Pulmonary lymph node (tissue), 1 donor: ENCODE results near the gene DIPK1C.

- PRO-cap: no peak
Observed at GRCh38 chr18:74234548-74235162, 57.1 kb downstream of the CYB5A start.

DNA sequence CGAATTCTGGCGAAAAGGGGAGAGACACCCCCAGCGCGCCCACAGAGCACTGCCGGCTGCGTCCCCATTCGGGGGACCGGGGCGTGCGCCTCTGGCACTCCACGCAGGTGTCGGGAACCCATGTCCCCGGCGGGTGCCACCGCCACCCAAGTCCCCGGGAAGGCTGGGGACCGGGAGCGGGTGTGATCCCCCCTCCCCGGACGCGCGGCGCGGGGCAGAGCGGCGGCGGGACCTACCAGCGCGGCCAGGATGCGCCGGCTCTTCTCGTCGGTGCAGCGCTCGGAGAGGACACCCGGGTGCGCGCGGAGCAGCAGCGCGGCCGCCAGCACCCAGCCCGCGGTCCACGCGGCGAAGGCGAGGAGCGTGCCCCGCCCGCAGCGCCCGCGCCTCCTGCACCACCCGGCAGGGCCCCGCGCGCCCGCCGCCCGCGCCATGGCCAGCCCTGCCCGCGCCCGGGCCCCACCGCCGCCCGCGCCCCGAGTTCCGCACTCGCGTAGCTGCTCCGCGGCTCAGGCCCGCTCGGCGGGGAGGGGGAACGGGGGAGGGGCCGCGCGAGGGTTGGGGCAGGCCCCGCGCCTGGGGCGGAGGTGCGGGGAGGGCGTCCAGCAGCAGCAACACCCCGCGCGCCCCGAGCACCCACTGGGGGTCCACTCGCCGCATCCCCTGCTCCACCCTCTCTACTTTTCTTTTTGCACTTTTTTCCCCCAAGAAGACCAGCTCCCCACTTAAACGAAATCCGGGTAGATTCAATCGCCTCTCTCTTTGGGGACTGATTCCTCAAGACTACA lies at the start of gene DIPK1C:
Gene DIPK1C (minus strand): TSS at position 483 of the 788 bp plus-strand sequence.
- PRO-cap: no peak

DNA sequence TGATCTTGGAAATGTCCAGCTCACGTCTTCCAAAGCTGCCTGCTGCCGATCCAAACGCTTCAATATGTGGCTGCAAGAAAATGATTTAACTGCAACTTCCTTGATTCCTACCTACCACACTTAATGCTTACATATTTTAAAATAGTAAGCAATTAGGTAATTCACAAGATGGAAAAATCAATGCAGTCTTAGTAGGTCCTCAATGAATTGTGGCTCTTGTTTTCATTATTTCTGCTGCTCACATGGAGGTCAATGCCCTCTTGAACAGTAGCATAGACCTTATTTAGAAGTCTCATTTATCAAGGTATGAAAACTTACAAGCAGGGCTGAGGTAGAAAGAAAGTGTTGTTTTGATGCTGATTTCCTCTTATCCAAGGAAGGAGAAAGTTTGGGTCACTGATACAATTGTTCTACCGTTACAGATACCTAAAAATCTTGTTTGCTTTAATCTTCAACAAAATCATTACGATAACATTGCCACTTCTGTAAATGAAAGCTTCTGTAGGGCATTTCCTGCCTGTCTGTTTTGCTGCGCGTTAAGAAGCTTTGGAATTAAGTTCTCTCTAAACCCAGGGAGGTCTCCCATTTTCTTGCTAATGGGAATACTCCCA lies 258.7 kb downstream of the PTGR3 start:
- PRO-cap: no peak

DNA sequence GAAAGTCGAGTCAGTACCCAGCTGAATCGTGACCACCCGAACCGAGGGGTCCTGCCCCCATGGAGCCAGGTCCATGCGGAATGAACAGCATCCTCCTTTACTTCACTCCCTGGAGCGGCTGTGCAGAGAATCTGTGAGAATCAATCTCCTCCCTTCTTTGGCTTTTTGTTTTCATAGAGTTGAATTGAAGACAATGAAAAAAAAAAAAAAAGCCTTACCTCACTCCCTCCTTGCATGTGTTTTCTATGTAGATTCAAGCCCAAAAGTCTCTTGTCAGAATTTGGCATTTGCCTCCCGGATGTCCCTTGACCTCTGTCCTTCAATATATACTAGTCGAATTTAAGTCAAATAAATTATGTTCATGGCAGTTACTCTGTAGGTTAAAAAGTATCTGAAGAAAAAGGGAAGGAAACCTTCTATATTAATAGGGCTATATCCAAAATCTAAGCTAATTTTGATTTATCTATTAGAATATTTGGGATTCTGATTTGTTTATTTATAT lies 162.3 kb downstream of the PTGR3 start:
- PRO-cap: unidirectional peak, minus-strand start at position 300 of the sequence

DNA sequence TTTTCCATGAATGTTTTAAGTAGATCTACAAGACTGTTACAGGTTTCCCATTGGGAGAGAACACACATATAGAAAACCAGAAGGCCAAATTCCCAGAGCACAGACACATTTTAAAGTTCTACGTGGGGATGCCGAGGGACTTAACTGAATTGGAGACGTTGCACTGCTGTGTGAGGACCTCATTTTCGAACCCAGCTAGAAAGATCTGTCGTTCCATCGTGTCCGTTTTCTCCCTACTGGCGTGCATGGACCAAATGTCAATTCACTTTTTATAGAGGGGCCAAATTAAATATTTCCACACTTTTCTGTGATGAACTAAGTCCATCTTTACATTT lies 737 bp upstream of the TSHZ1 start:
- PRO-cap: no peak

- PRO-cap: no peak
Observed at GRCh38 chr18:75226162-75226951, 15.8 kb downstream of the TSHZ1 start.

DNA sequence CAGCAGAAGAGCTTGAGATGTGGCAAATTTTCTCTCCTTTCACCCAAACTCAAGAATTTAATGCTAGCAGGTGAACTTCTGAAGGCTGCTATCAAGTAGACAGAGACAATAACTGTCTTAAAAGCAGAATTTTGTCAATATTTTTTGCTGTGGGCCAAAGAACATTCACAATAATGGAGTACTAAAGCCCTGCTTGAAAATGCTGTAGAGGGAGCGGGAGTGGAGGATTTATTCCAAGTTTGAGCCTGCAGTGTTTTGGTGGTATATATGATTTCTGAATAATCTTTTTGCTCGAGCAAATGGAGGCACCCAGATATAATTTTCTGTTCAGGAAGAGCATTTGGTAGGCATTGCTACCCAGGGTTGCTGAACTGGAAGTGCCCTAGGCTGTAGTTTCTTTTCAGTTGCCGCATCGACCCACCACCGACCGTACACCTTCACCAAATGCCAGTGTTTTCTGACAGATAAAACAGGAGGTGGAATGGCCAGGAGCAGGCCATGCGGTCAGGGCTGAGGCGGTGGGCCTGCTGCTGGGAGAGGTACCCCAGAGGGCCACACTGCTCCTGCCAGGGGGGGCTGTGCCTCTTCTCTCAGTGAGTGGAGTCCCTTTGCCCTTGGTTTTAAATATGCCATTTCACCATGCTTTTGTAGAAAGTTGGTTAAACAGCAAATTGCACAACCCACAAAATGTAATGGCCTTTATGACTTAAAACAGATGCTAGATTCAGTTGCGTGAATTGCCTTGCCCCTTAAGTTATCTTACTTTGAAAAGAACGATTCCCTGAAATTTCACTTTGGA lies 36.4 kb downstream of the TSHZ1 start:
- PRO-cap: no peak

- PRO-cap: no peak
Observed at GRCh38 chr18:76361139-76362464, 133.4 kb downstream of the ZNF516 start.

GRCh38 chr18:76450812-76451782 lies 43.9 kb downstream of the ZNF516 start:
- PRO-cap: unidirectional peak, plus-strand start at chr18:76451047; bidirectional peak, plus-strand start at chr18:76451118, minus-strand start at chr18:76451117; unidirectional peak, minus-strand start at chr18:76451263

DNA sequence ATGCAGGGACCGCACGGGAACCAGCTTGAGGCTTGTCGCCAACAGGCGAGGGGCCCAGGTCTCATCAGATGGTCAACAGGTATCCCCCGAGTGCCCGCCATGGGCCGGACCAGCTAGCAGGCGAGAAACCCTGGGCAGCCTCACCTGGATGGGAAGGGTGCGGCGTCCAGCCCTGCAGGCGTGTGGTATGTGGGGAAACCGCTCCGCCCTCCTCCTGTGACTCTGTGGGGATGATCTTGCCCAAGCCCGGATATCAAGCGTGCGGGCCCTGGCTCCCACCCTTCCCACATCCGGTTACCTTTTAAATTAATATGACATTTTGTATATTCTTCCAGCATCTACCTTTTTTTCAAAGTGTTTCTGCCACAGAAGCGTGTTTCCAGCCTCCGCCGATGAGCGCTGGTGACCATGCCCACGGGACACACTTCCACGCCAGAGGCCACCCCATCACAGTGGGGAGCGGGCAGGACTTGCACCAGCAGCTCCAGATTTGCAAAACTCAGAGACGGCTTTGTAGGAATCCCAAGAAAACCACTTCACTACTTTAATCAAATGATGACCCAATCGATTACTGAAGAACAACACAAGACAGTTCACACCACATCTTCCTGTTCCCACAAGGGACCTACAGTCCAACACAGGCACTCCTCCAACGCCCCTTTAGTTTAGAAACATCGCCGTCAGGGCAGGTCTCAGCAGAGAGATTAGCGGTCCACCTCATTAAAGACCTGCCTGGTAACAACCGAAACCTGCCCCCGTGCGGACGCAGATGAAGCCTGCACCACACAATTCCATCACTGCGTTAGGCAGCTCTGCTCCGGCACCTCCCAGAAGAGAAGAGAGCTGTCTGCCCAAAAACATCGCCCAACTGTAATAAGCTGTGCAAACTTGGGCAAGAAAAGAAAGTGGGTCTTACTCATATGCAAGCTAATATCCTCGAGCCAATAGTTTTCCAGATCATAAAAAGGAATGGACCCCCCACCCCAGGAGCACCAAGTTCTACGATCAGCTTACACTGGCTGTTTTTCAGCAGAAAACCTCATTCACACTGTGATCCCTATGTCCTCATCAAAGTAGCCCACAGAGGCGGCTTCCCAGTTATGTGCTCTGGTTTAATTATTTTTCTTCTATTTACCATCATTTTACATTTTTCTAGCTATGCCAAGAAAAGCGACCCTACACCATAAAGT lies 32.9 kb downstream of the ZNF516 start:
- PRO-cap: no peak

- PRO-cap: no peak
Observed at GRCh38 chr18:76518569-76519029, 23.6 kb upstream of the ZNF516 start.

DNA sequence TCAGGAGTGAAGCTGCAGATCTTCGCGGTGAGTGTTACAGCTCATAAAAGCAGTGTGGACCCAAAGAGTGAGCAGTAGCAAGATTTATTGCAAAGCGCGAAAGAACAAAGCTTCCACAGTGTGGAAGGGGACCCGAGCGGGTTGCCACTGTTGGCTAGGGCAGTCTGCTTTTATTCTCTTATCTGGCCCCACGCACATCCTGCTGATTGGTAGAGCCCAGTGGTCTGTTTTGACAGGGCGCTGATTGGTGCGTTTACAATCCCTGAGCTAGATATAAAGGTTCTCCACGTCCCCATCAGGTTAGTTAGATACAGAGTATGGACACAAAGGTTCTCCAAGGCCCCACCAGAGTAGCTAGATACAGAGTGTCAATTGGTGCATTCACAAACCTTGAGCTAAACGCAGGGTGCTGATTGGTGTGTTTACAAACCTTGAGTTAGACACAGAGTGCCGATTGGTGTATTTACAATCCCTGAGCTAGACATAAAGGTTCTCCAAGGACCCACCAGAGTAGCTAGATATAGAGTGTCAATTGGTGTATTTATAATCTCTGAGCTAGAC lies 104.3 kb upstream of the ZNF516 start:
- PRO-cap: no peak

DNA sequence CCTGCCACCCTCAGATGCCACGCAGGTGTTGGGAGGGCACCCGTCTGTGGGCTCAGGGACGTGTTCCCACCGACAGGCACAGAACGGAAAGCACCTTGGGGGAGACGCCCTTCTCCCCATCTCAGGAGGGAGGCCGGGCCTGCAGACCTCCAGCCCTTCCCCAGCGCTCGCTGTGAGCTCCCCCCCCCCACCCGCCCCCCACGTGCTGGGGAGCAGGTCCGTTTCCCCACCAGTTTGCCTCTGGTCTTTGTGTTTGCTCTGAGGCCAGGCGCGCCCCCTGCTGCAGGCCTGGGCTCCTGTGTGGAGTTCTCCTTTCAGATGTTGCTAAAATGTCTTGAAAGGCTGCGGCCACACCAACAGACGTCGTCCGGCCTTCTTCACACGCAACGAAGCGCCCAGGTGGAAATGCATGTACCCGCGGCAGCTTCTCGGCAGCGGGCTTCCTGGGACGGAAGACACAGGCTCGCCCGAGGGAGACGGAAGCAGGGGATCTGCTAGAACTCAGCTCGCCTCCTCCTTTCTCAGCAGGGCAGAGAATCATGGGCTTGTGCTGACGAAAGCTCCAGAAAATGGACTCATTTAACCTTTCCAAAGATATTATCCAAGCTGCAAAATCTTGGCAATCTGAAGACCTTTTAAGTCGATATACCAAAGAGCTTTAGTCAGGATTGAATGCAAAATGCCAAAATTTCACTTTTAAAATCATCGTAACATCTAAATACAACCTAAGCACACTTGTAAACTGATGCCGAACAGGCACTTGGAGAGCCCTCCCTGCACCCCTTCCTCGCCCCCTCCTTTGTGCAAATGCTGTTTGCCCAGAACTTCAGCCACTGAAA lies 125.3 kb upstream of the ZNF516 start:
- PRO-cap: no peak

DNA sequence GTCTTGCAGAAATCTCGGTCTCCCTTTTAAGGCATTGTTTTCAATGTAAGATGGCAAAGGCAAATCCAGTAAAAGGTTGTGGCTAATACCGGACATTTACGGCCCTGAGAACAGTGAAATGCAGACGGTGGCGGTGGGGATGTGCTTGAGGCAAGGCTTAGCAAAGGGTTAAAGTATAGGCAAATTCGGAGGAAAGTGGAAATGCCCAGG lies 114.7 kb upstream of the ZNF236 start:
- PRO-cap: no peak

- PRO-cap: no peak
Observed at GRCh38 chr18:76932413-76932811, 110.1 kb downstream of the ZNF236 start.

DNA sequence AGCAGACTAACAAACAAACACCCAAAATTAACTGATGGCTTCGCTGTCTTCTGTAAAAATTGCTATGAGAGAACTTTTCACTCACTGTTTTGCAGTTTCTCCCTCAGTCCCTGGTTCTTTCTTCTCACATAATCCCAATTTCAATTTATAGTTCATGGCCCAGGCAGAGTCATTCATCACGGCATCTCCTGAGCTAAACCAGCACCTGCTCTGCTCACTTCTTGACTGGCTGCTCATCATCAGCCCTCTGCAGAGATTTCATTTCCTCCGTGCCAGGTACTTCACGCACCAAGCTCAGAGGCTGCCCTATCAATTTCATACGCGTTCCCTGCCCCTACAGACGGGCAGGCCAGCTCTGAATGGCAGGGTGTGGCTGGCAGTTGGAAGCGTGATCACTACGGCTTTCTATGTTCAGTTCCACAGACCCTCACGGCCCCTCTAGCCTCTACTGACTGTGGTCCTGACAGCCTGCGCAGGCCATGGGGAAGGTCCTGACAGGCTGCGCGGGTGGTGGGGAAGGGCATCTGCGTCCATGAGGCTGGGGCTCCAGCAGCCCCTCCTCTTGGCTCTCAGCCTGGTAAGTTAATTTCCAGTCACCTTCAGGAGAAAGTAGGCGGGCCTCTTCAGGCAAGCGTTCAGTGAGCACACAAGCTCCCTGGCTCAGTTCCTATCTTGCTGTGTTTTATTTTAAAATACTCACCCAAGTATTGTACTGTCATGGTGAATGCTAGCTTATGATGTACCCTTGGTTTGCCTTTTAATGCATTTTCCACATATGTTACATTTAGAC lies 154.7 kb downstream of the ZNF236 start:
- PRO-cap: no peak

- PRO-cap: unidirectional peak, plus-strand start at chr18:77054461
Observed at GRCh38 chr18:77054060-77054580, 78.5 kb downstream of the MBP start.

DNA sequence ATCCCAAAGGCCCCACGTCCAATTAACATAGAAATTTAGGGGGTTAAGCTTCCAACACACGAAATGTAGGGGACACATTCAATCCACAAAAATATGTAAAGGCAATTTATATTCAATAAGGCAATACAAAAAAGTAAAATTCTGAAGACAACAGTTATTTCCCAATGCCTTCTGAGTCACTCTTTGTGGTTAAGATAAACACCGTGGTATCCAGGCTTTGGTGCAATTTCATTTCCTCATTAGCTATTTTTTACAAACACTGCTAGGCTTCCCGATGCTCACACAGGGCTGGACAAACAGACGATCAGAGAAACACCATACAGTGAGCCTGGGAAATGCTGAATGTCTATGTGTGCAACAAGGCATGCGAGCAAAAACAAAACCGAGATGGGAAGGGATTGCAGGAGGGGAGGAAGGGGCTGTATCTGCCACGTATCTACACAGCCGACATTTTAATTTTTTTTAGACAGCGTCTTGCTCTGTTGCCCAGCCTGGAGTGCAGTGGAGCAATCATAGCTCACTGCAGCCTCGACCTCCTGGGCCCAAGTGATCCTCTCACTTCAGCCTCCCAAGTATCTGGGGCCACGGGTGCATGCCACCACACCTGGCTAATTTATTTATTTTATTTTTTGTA lies 67.1 kb downstream of the MBP start:
- PRO-cap: unidirectional peak, plus-strand start at position 295 of the sequence

DNA sequence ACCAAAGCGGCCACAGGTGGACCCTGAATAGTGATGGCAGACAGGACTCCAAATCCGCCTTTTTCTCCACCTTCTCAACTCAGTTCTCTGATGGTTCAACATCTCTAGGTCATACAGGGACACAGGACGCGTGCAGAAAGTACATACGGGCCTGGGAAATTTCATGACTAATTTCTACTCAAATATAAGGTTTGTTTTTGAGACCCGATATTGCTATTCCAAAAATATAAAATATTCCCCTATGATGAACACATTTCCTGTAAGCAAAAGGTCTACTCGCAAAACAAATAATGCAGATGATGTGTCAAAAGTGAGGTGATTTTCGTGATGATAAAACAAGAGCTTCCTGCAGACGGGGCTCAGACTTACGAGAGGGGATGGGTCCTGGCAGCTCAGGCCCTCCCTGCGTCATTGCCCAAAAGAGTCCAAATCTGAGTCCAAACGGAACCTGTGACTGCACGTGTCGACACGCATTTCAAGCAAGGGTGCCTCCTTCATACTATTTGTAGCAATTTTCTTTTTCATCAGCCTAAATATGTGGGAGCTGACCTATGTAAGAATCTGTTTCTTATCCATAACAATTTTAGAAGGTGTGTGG lies 62.7 kb downstream of the MBP start:
- PRO-cap: unidirectional peak, plus-strand start at position 362 of the sequence

GRCh38 chr18:77086696-77086965 lies 46.0 kb downstream of the MBP start:
- PRO-cap: no peak